ENCODE measurements around a stretch of chr13.

DNA sequence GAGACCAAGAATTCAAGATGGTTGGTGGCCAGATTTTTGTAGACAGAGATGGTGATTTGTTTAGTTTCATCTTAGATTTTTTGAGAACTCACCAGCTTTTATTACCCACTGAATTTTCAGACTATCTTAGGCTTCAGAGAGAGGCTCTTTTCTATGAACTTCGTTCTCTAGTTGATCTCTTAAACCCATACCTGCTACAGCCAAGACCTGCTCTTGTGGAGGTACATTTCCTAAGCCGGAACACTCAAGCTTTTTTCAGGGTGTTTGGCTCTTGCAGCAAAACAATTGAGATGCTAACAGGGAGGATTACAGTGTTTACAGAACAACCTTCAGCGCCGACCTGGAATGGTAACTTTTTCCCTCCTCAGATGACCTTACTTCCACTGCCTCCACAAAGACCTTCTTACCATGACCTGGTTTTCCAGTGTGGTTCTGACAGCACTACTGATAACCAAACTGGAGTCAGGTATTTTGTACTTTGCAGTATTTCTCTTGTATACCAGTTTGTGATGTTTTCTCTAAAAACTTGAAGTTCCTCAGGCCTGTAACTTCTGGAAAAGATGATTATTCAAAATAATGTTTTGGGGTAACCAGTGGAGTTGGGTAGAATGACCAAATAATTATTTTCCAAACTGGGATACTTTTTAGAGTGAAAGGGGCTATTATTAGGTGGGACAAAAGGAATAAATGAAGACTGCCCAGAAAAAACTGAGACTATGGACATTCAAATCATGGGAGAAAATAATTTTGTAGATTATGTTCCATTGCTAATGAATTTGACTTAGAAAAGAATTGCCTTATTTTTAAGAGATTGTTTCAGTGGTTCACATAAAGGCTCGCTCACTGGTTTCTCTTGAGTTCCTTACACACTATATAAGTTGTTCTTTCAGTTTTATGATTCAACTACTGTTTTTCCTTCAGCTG is 624 bp downstream of the KCNRG start:
- PRO-cap, result no peak

DNA sequence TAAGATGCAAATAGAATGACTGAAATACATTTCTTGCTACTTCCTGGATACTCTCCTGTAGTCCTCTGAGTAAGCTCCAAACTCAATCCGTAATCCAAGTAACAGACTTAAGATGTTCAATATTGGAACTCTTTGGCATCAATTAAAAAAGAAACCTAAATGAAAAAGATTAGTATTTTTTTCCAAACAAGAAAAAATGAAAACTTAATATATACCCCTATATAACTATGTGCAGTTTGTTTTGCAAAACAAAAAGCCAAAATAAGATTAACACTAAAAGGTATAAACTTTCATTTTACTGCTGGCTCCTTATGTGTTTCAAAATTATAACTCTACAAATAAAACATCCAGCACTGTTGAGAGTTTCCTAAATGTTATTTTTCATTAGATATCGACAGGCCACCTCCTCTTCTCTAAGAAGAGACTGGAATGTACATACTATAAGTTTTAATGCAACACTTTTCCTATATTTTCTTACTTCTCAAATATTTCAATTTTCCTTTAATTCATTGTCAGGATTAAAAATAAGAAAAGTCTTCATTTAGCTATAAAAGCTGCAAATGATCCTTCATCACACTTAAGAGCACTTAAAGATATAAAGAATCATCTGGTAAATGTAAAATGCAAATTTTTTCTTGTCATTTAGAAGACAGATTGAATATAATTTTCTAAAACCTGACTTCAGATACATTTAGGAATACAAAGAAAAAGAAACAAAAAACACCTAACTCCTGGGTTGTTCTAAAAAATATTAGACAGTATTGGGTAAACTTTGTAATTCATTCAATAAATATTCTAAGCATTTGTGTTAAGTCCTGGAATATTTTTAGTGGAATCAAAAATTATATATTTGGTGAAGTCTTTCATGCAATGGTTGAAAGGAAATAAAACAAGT is 30.1 kb downstream of the KCNRG start:
- PRO-cap, result no peak

DNA sequence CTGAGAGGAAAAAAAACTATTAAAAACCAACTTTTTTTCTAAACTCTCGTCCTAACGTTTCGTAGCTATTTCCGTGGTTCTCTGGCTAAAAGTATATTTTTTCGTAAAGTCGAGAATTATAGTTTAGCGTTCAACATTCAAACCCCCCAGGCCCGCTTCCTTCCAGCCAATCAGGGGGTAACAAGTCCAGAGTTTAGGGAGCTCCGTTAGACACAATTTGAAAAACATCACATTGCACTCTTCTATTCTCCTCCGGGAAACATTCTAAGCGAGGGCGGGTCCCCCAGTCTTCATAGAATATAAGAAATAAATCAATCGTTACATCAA is 64.8 kb downstream of the KCNRG start:
- PRO-cap, result no peak

DNA sequence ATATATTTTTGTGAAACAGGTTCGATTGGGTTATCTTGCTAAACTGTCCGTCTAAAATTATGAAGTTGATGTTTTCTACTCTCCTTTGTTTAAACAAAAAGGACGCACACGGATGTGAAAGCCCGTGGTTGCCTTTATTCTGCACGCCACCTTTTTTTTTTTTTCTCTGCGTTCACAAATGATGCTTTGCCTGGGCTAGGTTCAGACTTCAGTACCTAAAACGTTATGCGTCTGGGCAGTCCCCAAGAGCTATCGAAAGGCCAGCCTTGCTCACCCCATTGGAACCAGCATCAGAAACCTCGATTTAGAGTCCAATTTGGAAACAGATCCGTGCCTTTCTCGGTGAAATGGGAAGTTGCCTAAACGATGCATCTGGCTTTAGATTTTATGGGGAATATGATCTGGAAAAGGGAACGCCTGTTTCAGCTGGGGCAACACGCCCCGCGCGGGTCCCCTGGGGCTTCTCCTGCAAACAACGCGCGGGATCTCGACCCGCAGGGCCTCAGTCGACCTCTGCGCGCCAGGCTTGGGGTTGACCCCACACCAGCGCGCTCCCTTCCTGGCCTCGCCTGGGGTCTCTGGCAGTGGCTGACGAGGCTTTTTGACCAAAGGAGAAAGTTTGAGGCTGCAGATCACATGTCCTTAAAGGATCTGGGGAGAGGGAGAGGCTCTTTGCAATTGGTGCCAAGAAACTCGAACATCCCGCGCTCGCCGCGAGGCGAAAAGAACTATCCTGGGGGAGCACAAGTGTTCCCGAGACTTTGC is 114.1 kb downstream of the KCNRG start:
- PRO-cap, result no peak

- PRO-cap, result unidirectional peak, plus-strand start at chr13:50222838
Measured at GRCh38 chr13:50222566-50222941, 207.3 kb downstream of the KCNRG start.

GRCh38 chr13:50521908-50522112 is 321.7 kb downstream of the DLEU7 start:
- PRO-cap, result unidirectional peak, plus-strand start at chr13:50522042

GRCh38 chr13:50922517-50923249 is 13.1 kb downstream of the RNASEH2B start:
- PRO-cap, result no peak

DNA sequence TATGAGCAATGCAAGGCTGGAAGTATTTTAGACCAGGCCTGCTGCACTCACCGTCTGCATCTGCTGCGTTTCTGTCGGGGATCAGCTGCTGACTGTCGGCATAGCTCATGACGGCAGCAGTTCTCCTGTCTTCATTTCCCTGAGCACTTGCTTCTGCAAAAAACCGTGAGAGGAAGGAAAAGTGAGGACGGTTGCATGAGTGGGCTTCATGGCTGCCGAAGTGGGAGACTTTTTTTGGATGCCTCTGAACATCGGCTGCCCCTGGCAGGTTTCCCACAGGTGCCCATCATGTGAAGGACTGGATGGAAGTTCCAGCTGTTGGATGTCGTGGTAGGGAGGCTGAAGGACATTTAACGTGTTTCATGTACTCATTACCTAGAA is 94.6 kb downstream of the RNASEH2B start:
- PRO-cap, result no peak

DNA sequence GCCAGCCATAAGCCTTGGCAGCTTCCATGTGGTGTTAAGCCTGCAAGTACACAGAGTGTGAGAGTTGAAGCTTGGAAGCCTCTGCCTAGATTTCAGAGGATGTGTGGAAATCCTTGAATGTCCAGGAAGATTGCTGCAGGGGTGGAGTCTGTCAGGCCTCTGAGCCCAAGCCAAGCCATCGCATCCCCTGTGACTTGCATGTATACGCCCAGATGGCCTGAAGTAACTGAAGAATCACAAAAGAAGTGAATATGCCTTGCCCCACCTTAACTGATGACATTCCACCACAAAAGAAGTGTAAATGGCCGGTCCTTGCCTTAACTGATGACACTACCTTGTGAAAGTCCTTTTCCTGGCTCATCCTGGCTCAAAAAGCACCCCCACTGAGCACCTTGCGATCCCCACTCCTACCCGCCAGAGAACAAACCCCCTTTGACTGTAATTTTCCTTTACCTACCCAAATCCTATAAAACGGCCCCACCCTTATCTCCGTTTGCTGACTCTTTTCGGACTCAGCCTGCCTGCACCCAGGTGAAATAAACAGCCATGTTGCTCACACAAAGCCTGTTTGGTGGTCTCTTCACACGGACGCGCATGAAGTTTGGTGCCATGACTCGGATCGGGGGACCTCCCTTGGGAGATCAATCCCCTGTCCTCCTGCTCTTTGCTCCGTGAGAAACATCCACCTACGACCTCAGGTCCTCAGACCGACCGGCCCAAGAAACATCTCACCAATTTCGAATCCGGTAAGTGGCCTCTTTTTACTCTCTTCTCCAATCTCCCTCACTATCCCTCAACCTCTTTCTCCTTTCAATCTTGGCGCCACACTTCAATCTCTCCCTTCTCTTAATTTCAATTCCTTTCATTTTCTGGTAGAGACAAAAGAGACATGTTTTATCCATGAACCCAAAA is 52.2 kb upstream of the FAM124A start:
- PRO-cap, result no peak

DNA sequence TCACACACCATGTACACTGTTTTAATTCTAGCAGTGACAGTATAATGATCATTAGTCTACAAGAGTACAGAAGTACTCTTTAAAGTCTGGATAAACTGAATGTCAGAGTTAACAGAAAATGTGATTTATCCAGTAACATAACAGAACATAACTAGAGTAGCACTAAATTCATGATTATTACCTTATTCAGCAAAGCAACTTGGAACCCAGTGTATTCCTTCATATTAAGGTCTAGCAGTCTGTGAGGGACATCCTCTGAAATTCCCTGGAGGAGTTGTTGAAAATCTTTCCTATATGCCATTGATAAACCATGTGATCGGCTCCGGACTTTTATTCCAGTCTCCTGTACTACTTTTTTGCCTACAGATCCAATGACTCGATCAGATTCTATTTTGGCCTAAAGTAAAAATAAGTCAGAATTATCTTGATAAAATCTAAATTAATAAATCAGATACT is 38.6 kb downstream of the SERPINE3 start:
- PRO-cap, result no peak

- PRO-cap, result no peak
Measured at GRCh38 chr13:51384465-51385336, 45.2 kb downstream of the SERPINE3 start.

DNA sequence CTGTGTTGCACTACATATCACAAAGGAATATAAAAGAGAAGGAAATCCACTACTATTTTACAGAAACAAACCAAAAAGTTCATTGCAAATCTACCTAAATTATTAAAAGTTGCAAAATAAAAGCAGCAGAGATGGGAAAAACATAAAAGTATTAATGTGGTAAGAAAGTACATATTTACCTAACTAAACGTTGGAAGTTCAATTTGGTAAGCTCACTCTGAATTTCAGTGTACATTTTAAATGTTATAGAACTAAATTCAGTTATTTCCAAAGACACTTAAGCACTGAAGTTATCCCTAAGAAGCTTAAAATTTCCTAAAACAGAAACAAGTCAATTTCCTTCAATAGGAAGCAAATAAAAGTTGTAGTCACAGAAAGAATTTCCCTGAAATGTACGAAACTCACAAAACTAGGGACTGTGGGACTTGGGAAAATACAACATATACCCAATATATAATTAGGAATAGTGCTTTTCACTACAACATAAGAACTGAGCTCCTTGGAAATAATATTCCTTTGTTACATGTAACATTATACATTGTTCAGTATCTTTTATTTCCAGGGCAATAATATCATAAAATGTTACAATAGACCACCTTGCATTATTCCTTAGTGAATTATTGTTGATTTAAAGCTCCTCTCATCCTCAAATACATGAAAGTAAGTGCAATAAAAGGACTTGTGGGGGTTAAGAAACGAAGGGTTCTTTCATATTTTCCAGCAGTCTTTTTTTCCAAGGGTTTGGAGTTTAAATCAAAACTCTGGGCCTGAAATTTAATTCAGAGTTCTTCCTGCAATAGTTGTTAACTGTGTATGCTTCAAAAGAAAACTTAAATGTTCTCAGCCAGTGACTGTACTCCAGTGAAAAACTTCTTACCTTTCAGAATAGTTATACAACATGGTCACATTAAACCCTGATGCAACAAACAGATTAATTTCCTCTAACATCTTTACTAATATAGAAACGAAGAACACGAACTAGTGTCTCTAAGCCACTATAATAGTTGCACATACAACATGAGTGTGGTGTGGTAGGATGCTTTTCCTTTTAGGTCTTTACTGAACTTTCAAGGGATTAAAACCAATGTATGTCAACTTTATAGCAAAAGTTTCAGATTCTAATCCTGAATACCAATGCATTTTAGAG is 2.8 kb downstream of the INTS6 start:
- PRO-cap, result no peak

GRCh38 chr13:51451415-51451865 is 1.4 kb downstream of the INTS6 start:
- PRO-cap, result bidirectional peak, plus-strand start at chr13:51451679, minus-strand start at chr13:51451594

DNA sequence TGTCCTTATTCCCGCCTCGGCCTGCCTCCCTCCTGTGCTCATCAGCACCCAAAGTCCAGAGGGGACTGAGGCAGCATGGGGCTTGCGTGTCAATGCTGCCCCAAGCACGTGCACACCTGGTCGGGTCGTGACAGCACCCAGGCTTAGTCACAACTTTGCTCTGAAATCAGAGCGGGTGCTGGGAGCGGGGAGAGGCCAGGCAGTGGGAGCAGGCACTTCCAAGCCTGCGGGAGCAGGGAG is 3.7 kb upstream of the INTS6 start:
- PRO-cap, result no peak

DNA sequence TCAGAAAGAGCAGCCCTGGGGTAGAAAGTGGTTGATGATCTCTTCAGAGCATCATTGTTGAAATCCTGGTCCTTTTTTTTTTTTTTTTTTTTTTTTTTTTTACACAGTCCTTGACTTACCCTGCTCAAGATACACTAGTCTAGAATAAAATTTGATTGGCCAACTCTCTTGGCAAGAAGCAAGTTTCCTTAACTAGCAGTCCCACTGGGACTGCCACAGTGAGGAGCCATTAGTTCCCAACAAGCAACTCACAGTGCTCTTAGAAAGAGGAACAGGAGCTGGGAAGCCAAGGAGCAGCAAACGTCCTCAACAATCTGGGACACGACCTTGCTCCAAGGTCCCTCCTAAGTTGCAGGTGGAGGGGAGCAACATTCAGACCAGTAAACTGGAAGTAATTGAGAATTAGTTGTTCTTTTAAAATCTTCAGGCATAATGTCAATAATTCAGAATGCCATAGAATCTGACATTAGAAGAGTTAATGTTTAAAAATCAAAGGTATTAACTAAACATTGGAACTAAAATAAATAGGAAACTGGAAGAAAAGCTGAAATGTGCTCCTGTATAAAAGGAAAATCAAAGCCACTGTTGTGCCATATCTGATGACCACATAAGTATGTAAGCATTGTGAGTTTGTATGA is 48.0 kb upstream of the INTS6 start:
- PRO-cap, result no peak

GRCh38 chr13:51643181-51643756 is 59.0 kb downstream of the WDFY2 start:
- PRO-cap, result no peak

- PRO-cap, result no peak
Measured at GRCh38 chr13:51942102-51942653, 69.1 kb downstream of the ATP7B start.

DNA sequence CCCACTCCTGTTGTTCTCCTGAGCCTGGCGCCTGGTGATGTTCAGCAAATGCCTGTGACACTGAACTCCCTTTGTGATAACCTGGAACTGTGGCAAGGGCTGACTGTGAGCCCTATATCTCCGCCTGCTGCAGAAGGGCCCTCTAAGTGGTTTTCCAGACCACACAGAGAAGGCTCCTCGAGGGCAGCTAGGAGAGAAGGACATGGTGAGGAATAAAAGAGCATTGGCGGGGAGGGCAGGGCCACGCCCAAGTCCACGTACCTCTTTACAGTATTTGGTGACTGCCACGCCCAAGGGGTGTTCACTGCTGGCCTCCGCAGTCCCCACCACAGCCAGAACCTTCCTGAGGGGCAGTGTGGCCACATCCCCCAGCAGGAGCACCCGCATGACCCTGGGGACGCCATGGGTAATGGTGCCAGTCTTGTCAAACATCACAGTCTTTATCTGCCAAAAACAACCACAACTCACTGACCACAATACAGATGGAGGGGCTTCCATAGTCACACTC is 67.3 kb downstream of the ATP7B start:
- PRO-cap, result no peak

DNA sequence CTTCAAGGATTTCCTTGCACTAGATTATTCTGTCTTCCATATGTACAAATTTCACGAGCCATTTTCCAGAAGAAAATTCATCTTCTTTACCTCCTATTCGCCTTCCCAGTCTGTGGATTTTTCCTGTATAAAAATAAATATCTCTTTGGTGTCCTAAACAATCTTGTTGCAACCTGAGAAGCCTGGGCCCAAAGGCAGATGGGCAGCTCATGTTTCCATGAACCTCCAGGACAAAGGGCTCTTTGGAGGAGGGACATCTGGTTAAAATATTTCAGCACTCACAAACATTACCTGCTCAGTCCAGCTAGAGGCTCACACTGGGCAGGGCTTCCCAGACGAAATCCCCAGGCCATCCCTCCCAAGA is 12.7 kb downstream of the ATP7B start:
- PRO-cap, result no peak

DNA sequence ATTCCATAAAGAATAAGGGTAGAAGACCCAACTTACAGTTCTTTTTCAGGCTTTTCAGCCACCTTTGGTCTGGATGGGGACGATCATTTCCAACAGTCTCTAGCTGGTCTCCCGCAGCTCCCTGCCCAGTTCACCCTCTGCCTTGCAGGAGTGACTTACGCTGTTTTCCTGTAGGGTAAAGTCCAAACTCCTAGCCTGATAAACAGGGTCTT is 4.9 kb downstream of the ATP7B start:
- PRO-cap, result unidirectional peak, minus-strand start at position 123 of the sequence; unidirectional peak, minus-strand start at position 159 of the sequence

All from bile duct (tissue), 1 donor.